Camera-type eye (tissue), 1 donor: ENCODE measurements around the gene PPP2R2D.

DNA sequence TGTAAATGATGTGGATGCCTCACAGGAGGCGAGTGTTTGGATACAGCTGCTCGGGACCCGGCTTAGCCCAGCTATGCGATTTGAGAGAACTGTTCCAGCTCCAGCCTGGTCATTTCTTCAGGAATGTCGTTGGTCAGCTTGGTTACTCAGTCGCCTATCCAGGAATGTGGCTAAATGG, 77.0 kb downstream of the MKI67 start:
- RAMPAGE, long total RNA = no peak

DNA sequence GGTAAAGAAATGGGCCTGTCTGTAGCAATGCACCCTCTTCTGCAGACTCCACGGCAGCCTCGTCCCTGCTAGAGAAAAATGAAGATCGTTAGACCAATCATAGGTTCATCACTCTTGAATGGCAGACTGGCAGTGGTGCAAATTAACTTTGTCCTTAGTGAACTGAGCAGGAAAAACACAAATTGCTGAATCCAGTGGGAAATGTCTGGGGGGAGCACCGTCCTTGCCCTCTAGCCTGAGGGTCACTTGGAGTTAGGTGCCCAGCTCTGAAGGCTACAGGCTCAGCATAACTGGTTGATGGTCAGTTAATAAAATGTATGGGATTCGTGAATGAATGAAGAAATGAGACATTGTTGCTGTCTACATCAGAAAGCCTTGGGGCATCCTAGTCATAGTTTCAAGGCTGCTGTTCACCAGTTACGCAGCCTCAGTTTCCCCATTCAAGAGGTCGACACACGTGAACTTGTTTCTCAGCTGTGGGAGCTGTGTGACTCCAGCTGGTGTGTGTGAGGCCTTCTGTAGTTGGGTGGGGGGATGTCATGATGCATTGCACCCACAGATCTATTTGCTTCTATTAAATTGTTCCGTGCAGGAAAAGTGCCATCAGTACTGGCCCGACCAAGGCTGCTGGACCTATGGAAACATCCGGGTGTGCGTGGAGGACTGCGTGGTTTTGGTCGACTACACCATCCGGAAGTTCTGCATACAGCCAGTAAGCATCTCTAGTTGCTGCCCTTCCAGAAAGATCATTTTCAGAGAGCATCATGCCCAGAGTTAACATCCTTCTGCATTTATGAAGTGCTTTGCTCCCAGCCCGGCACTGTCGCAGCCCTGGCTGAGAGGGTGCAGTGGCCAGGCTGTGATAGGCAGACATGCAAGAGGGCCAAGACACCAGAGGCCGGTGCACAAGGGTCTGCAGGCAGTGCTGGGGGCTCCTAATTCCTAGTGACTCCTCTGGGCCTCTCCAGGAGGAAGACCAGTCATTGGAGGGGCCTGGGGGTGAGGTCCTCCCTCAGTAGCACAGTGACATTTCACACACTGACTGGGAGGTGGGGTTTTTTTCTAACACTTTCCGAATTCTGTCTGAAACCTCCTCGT, 60.4 kb downstream of the MKI67 start:
- RAMPAGE, long total RNA = no peak

DNA sequence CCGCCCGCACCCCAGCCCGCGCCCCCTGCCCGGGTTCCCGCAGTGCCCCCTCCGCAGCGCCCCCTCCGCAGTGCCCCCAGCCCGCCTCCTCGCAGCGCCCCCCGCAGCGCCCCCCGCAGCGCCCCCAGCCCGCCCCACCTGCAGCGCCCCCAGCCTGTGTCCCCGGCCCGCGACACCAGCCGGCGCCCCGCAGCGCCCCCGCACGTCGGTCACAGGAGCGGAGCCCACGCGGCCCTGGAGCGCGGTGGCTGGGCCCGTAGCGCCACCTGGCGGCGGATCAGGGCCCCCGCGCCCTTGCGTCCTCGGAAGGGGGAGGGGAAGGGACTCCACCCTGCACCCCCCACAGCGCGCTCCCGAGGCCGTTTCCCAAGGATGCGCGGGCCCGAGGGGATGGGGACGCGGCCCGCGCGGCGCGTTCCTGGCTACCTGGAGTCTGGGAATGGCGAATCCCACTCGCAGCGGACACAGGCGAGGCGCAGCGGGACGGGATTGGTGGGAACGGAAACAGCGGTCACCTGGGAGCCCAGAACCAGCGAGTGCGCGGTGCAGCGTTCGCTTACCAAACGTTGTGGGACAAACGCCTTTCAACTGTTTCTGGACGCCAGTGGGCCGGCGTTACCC, 23.8 kb upstream of the MKI67 start:
- RAMPAGE, long total RNA = no peak

DNA sequence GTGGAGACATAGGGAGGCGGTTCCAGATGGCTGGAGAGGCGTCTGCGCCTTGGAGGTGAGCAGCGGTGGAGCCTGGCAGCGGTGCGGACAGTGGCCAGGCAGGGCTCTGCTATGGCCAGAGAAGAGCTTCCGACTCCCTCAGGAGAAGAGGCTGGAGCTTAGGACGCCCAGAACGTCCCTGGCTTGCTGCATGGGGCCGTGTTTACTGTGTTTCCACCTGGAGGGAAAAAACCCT, 447.0 kb upstream of the MKI67 start:
- RAMPAGE, long total RNA = no peak

- RAMPAGE, long total RNA = no peak
Measured at GRCh38 chr10:128914708-128915379, 552.2 kb upstream of the MGMT start.

DNA sequence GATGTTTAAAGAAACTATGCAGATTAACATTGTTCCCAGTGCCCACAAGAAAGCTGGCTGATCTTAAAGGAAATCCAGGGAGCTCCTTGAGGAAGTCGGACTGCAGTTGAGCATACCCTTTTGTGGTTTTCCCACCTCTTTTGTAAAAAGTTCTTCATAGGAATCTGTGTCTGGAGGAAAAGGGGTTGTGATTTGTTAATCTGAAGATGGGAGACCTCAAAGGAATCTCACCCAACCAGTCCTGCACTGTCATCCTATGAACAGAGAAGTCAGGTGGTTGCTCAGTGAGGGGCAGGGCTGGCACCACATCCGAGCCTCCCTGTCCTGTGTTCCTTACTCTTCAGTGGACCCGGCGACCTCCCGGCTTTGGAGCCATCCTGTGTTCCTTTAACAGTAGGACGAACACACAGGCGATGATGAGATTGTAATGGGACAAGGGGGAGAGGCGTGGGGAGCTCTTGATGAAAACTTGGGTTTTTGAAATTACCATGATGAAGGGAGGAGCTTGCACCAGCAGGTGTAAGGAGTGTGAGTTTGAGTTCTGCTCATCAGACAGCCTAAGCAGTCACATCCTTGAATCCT, 2.8 kb upstream of the MGMT start:
- RAMPAGE, long total RNA = no peak

DNA sequence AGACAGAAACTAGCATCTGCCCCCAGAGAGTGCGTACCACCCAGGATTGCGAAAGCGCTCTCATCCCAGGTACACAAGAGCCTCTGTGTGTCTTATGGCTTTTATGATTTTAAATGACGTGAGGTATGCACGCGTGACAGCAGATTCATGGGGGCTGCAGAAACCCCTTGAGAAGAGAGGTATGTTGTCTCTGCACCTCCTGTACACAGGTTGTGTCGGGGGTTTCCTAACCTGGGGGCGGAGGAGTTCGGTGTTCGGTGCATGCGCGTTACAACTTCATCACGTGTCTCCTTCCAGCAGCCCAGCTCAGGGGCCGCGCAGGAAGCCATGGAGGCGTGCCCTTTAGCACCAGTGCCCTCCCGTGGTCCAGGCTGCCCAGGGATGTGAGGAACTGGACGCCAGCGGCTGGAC, 186.5 kb downstream of the EBF3 start:
- RAMPAGE, long total RNA = no peak

GRCh38 chr10:129952917-129953751, 10.9 kb downstream of the EBF3 start:
- RAMPAGE, long total RNA = no peak

- RAMPAGE, long total RNA = no peak
Measured at GRCh38 chr10:130021342-130021792, 57.3 kb upstream of the EBF3 start.

GRCh38 chr10:130127625-130128220, 8.5 kb upstream of the GLRX3 start:
- RAMPAGE, long total RNA = no peak

DNA sequence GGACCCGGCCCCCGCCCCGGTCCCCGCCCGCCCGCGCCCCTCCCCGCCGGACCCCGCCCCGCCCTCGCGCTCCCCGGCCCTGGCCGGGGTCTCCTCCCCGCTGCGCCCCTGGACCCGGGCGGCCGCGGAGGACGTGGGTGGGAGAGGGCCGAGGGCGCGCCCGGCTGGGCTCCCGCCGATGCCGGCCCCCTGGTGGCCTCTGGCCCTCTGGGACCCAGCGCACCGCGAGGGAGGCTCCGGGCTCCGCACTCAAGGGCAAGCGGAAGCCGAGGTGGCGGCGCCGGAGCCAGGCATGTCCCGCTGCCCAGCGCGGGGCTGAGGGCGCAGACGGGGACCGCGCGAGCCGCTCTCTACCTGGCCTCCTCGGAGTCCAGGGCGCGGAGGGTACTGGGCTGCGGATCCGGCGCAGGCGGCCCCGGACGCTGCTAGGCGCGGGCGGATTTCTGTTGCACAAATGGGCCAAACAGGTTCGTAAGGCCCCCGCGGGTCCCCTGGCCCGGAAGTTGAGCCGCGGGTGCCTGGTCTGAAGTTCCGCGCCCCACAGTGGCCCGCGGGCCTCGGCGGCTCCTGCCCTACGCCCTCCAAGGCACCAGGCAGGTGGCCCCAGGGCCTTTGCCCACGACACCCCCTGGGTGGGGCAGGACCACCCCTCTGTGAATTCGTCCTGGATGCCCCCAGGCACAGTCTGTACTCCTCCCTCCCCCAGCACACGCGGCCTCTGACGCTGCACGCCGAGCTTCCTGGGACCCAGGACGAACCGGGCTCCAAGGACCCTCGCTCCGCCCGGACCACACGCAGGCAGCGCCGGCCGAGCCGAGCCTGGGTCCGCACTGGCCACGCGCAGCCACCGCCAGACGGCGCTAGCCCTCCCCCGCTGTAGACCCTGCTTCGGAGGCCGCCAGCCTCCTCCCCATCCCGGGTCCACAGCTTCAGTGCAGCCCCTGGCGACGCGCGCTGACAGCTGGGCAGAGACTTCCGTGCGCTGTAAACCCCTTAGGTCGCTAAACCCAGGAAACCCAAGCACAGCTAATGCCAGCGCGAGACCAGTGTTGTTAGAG, 616 bp upstream of the TCERG1L start:
- RAMPAGE, long total RNA = no peak

DNA sequence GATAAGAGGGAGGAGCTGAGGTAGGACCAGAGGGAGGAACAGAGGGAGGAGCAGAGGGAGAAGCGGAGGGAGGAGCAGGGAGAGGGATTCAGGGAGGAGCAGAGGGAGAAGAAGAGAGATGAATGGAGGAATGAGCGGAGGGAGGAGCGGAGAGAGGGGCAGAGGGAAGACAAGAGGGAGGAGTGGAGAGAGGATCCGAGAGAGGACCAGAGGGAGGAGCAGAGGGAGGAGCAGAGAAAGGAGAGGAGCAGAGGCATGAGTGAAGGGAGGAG, 75.0 kb upstream of the TCERG1L start:
- RAMPAGE, long total RNA = no peak

- RAMPAGE, long total RNA = no peak
Measured at GRCh38 chr10:131825299-131825945, 75.4 kb upstream of the PPP2R2D start.

- RAMPAGE, long total RNA = no peak
Measured at GRCh38 chr10:131900737-131901357, at the start of gene PPP2R2D. PPP2R2D (plus strand) TSS chr10:131901008.

DNA sequence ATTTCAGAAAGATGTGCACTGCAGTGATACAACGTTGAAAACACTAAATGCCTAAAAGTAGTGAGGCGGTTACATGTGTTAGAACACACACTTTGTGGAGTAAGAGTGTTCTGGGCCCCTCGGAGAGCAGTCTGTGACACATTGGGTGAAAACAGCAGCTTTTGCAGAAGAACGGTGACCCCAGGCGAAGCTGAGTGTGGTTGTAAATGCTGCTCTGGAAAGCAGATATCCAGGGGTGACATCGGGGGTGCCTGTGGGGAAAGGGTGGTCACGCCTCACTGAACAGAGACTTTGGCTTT, 13.7 kb downstream of the PPP2R2D start:
- RAMPAGE, long total RNA = no peak

DNA sequence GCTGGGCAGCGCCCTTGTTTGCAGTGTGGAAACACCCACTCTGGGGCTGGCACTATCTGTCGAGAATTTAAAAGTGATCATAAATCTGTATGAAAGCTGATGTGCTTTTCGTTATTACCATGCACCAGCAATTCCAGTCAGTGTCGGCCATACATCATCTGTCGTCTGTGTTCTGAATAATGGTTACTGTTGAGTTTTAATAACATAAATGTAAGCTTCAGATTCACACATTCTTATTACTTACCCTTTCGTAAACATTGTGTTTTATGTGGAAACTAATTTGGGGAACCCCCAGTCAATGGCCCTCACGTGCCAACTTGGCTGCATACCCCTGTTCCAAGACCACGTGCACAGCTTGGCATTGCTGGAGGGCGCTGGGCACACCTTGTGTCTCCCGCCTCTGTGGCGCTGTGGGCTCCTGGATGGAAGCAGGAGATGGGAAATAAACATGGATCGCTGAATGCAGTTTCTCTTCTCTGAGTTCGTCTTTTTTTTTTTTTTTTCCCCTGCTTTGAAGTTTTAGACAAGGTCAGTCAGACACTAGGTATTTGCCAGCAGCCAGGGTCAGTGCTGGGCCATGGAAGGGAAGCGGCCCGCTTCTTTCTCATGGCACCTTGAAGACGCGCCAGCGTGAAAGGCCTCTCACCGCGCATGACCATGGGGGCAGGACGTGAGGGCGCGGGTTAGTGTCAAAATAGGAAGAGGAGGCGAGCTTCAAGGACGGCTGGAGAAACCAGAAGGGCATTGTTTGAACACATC, 27.4 kb downstream of the BNIP3 start:
- RAMPAGE, long total RNA = no peak

GRCh38 chr10:131960655-131961605, 20.8 kb downstream of the BNIP3 start:
- RAMPAGE, long total RNA = no peak

DNA sequence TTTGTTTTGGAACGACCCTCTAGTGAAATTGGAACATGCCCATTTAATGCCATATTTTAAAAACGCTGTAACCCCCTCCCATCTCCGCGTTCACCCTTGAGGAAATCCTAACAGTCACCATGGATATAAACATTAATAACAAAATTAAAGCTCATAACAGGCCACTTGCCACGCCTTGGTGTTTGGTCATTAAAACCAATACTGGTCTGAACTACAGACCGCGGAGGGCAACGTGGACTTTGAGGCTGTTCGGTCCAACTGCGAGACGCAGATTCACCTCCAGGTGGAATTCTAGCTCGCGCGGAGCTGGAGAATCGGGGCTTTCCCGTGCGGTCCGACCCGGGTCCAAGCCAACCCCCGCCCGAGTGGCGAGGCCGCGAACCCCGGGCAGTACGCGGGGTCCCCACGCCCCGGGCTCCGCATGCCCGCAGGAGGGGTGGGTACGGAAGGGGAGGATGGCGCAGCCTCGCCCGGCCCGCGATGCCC, 504 bp downstream of the BNIP3 start:
- RAMPAGE, long total RNA = no peak

DNA sequence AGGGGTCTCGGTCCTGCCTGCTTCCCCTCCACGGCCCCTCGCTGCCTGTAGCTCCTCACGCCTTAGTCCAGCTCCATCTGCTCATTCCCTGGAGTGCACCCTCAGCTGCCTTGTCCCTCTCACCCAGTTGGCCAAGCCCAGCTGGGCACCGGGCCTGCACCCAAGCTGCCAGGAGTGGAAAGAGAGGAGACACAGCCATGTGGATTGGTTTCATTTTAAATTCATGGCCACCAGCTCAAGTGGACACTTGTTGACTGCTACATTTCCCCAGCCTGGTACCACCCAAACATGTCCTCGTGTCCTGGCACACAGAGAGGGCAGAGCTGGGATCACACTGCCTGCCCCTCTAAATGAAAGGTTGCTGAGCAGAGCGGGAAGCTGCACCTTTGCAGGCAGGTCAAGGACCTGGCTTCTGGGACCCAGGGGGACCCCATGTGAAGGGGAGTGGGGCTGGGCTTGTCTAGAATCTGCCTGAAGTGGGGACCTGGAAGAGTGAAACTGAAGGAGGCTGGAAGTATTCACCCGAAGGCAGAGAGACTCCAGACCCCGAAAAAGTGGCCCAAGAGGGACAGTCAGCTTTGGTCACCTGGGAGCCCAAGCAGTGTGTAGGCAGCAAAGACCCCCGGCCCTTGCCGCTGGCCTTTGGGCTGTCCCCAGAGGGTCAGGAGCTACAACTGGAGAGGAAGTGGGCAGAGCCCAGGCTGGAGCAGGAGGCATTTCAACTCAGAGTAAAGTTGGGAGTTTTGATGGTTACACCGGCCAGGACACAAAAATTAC, 15.0 kb upstream of the BNIP3 start:
- RAMPAGE, long total RNA = no peak

DNA sequence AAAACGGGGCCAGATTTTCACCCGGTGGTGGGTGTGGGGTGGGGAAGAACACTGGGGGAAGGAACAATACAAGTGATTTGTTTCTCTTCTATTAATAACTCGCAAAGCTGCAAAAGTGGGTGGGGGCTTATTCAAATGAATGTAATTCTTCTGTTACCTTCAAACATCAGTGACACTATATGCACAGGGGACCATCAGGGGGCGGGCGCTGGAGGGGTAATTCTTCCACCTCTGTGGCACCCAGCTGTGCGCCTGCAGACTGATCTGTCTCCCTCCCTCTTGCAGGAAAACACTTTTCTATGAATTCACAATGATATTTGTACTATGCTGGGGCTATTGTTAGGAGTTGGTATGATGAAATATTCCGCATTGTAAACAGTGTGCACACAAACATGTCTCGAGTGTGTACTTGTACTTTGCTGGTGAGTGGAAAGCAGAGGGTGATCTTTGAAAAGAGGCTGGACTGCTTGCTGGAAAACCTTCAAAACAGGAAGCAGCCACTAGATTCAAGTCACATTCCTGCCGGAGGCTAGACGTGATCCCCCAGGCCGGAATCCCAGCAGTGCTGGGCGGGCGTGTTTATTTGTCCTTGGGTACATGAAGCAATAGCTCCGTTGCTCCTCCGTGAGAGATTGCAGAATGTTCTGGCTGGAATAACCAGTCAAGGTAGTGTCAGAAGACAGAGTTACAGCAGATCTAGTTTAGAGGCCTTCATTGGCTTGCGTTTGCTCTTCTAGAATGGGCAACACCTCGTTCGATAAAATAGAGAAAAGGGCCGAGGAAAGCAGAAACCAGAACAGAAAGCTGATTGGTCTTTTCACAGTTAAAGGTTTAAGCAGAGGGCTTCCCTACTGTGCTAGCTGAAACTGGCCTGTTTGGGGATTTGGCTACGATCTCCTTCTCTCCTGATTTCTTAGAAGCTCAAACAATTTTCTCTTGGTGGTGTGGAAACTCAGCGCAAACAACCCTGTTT, 15.9 kb upstream of the BNIP3 start:
- RAMPAGE, long total RNA = no peak